GM12878 (cell line): ENCODE results near the genes KLHL24, EIF2B5 and MAGEF1.

- RAMPAGE, long total RNA: no peak
- RRBS, 2 experiments: no CpG with 5 or more reads among the region's 11 CpGs
CAGE:
- cytosol, long polyA minus RNA: no peak
- cytosol, long polyA plus RNA: start-site peak on the minus strand at chr3:183533741-183533951, 10 and 5 reads in 2 replicates
- long polyA plus RNA: start-site peak on the minus strand at chr3:183533589-183533903, 5 and 16 reads in 2 replicates
- nucleolus, long total RNA: no peak
- nucleus, long polyA plus RNA: no peak
- nucleus, long total RNA: no peak
These were observed 21.9 kb downstream of the KLHL6 start for GRCh38 chr3:183533433-183534265.

GRCh38 chr3:183553670-183554287 lies 1.7 kb downstream of the KLHL6 start:
- RAMPAGE, long total RNA: no peak
- RRBS, 2 experiments: no CpG with 5 or more reads among the region's 5 CpGs
CAGE:
- cytosol, long polyA minus RNA: no peak
- cytosol, long polyA plus RNA: no peak
- long polyA plus RNA: no peak
- nucleolus, long total RNA: start-site peak on the minus strand at chr3:183554012-183554066, 163 reads; start-site peak on the minus strand at chr3:183554163-183554177, 27 reads
- nucleus, long polyA plus RNA: no peak
- nucleus, long total RNA: no peak

DNA sequence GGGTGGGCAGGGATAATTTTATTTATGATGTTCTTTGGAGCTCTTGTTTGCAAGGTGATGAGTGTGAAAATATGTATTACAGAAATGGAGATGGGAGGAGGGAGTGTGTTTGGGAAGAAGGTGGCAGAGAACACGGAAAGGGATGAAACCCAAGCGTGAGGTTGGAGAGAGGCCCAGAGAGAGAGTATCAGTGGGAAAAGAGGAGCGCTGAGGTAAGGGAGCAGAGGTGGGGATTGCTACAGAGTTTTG lies 5.6 kb upstream of the KLHL24 start:
- RAMPAGE, long total RNA: no peak
- RRBS, 2 experiments: no CpG with 5 or more reads among the region's 3 CpGs
CAGE:
- cytosol, long polyA minus RNA: no peak
- cytosol, long polyA plus RNA: no peak
- long polyA plus RNA: no peak
- nucleolus, long total RNA: no peak
- nucleus, long polyA plus RNA: no peak
- nucleus, long total RNA: no peak

DNA sequence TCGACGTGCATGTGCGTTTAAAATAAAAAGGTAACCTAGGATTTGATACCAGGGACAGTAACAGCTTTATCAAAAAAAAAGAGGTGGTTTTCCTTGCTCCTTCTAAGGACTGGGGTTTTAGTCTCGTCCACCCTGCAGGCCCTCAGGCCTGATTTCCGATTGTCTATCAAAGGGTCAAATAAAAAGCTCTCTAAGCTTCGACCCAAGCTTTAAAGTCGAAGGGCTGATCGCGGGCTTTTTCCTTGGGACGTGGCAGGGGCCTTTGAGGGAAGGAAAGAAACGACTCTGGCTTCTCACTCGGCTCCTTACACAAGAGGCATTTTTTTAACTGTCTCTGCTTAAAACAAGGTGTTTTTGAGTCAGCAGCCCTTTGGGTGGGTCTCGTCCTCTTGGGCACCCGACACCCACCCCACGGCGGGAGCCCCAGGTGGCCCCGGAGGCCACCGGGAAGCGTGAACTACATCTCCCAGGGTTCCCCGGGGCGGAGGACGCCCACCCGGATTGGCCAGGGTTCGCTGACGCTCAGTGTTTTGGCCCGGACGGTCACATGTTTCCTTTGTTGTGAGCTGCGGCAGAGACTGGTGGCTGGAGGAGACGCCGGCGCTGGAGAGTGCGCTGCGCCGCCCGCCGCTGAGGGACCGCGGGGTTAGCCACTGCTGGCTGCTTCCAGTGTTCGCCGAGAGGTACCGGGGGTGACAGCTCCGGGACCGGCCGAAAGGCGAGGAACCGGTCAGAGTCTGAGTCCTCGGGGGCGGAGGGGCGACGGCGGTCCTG lies at the start of gene KLHL24:
Gene KLHL24 (plus strand): TSS at position 559 of the 774 bp plus-strand sequence.
- RAMPAGE, long total RNA: start-site peak on the plus strand centred at position 588 of the sequence, 62 bp wide, 58 and 175 reads in 2 replicates
- RRBS, 2 experiments: under 1 to 1% methylated on average over 20 to 23 of the region's 51 CpGs
CAGE:
- cytosol, long polyA minus RNA: start-site peak on the plus strand centred at position 590 of the sequence, 21 bp wide, 289 reads
- cytosol, long polyA plus RNA: start-site peak on the plus strand centred at position 583 of the sequence, 24 bp wide, 442 and 310 reads in 2 replicates
- long polyA plus RNA: start-site peak on the plus strand centred at position 574 of the sequence, 42 bp wide, 285 and 278 reads in 2 replicates
- nucleolus, long total RNA: no peak
- nucleus, long polyA plus RNA: start-site peak on the plus strand centred at position 583 of the sequence, 23 bp wide, 61 and 214 reads in 2 replicates
- nucleus, long total RNA: no peak

GRCh38 chr3:183636708-183637244 lies 1.4 kb downstream of the KLHL24 start:
- RAMPAGE, long total RNA: no peak
- RRBS, 2 experiments: 0% methylated on average over 3 of the region's 39 CpGs; no CpG with 5 or more reads in 1 of the 2 experiments
CAGE:
- cytosol, long polyA minus RNA: no peak
- cytosol, long polyA plus RNA: no peak
- long polyA plus RNA: no peak
- nucleolus, long total RNA: no peak
- nucleus, long polyA plus RNA: no peak
- nucleus, long total RNA: no peak

GRCh38 chr3:183648376-183648980 lies 13.1 kb downstream of the KLHL24 start:
- RAMPAGE, long total RNA: no peak
- RRBS, 2 experiments: no CpG with 5 or more reads among the region's 7 CpGs
CAGE:
- cytosol, long polyA minus RNA: no peak
- cytosol, long polyA plus RNA: no peak
- long polyA plus RNA: no peak
- nucleolus, long total RNA: no peak
- nucleus, long polyA plus RNA: no peak
- nucleus, long total RNA: no peak

DNA sequence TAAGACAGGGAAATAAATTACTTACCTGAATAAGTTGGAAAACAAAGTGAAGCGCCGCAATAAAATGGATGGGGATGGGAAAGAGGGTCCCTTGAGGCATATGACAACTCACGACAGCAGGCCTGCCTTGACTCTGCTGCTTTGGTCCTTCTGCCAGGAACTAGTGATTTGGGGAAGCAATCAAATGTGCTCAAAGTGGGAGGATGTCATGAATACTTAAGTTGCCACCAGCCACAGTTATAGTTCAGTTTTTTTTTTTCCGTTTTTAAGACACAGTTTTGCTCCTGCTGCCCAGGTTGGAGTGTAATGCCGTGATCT lies 4.6 kb downstream of the PARL start:
- RAMPAGE, long total RNA: no peak
- RRBS, 2 experiments: no CpG with 5 or more reads among the region's 5 CpGs
CAGE:
- cytosol, long polyA minus RNA: no peak
- cytosol, long polyA plus RNA: no peak
- long polyA plus RNA: no peak
- nucleolus, long total RNA: no peak
- nucleus, long polyA plus RNA: no peak
- nucleus, long total RNA: no peak

DNA sequence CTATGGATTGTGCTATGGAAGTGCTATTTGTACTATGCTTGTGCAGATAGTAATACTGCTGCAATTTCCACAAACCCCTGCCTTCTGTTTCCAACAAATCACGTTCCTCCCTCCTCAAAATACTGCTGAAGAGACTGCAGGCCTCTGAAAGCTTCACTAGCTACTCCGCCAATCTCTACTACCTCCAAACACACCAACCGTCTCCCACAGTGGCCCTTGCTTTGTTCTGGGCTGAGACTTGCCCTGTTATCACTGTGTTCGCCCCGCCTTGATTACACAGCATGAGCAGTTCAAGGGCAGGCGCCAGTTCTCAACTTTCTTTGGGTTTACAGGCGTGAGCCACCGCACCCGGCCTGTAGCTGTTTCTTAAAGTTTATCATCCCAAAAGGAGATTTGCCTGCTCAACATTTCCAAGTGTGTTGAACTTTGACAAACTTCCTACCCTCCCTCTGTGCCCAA lies 28.5 kb upstream of the PARL start:
- RAMPAGE, long total RNA: no peak
- RRBS, 2 experiments: no CpG with 5 or more reads among the region's 9 CpGs
CAGE:
- cytosol, long polyA minus RNA: no peak
- cytosol, long polyA plus RNA: no peak
- long polyA plus RNA: no peak
- nucleolus, long total RNA: no peak
- nucleus, long polyA plus RNA: no peak
- nucleus, long total RNA: no peak

- RAMPAGE, long total RNA: no peak
- RRBS, 2 experiments: no CpG with 5 or more reads among the region's 56 CpGs
CAGE:
- cytosol, long polyA minus RNA: no peak
- cytosol, long polyA plus RNA: no peak
- long polyA plus RNA: no peak
- nucleolus, long total RNA: no peak
- nucleus, long polyA plus RNA: no peak
- nucleus, long total RNA: no peak
These were observed 867 bp upstream of the EIF2B5 start for GRCh38 chr3:184133867-184135114.

DNA sequence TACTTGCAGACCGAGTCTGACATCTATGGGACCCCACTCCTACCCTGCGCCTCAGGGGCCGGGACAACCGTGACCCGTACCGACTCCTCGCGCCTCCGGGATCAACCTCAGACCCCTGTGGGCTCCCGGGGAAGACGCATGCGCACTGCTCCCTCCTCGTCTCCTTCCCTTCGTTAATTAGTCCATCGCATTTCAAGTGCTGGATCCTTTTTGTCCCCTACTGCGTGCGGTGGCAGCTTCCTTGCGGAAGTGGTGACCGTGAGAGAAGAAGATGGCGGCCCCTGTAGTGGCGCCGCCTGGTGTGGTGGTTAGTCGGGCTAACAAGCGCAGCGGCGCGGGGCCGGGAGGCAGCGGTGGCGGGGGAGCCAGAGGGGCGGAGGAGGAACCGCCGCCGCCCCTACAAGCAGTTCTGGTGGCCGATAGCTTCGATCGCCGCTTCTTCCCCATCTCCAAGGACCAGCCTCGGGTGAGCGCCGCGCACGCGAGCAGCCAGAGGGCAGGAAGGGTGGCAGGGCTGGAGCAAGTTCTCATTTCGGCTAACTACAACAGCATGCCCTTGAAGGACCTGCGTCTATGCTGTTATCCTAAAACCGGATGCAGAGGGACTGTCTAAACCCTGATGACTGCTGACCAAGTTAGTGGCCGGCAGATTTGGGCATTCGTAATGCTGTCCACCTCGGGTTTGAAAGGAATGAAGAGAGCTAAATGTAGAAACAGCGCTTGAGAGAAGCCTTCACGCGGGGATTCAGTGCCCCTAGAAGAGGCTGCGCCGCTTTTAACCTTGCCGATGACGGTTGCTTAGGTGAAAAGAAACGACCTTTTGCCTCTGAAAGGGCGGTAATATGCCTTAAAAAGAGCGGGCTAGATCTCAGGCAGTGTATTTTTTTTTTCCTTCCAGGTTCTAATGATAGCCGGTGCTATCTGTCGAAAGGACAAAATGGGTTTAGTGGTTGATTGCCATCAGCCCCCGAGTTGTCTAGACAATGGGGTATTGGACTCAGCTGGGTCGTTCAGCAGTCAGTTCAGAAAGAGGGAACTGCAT lies at the start of gene EIF2B5:
Gene EIF2B5 (plus strand): TSS at position 244 of the 1,042 bp plus-strand sequence.
- RAMPAGE, long total RNA: start-site peak on the minus strand centred at position 122 of the sequence, 51 bp wide, 35 and 43 reads in 2 replicates; start-site peak on the plus strand centred at position 255 of the sequence, 33 bp wide, 957 and 1,022 reads in 2 replicates
- RRBS, 2 experiments: 0% methylated on average over 6 of the region's 64 CpGs
CAGE:
- cytosol, long polyA minus RNA: no peak
- cytosol, long polyA plus RNA: start-site peak on the plus strand centred at position 261 of the sequence, 9 bp wide, 195 and 156 reads in 2 replicates
- long polyA plus RNA: start-site peak on the plus strand centred at position 256 of the sequence, 32 bp wide, 438 and 217 reads in 2 replicates
- nucleolus, long total RNA: start-site peak on the plus strand centred at position 255 of the sequence, 22 bp wide, 147 reads
- nucleus, long polyA plus RNA: start-site peak on the plus strand centred at position 266 of the sequence, 17 bp wide, 204 and 358 reads in 2 replicates
- nucleus, long total RNA: no peak

GRCh38 chr3:184186262-184187099 lies 482 bp downstream of the ABCF3 start:
- RAMPAGE, long total RNA: no peak
- RRBS, 2 experiments: 0% methylated on average over 13 of the region's 38 CpGs; no CpG with 5 or more reads in 1 of the 2 experiments
CAGE:
- cytosol, long polyA minus RNA: no peak
- cytosol, long polyA plus RNA: no peak
- long polyA plus RNA: no peak
- nucleolus, long total RNA: no peak
- nucleus, long polyA plus RNA: no peak
- nucleus, long total RNA: no peak

- RAMPAGE, long total RNA: no peak
- RRBS, 2 experiments: no CpG with 5 or more reads among the region's 10 CpGs
CAGE:
- cytosol, long polyA minus RNA: no peak
- cytosol, long polyA plus RNA: no peak
- long polyA plus RNA: no peak
- nucleolus, long total RNA: no peak
- nucleus, long polyA plus RNA: no peak
- nucleus, long total RNA: no peak
These were observed 1.4 kb downstream of the ABCF3 start for GRCh38 chr3:184187231-184187935.

DNA sequence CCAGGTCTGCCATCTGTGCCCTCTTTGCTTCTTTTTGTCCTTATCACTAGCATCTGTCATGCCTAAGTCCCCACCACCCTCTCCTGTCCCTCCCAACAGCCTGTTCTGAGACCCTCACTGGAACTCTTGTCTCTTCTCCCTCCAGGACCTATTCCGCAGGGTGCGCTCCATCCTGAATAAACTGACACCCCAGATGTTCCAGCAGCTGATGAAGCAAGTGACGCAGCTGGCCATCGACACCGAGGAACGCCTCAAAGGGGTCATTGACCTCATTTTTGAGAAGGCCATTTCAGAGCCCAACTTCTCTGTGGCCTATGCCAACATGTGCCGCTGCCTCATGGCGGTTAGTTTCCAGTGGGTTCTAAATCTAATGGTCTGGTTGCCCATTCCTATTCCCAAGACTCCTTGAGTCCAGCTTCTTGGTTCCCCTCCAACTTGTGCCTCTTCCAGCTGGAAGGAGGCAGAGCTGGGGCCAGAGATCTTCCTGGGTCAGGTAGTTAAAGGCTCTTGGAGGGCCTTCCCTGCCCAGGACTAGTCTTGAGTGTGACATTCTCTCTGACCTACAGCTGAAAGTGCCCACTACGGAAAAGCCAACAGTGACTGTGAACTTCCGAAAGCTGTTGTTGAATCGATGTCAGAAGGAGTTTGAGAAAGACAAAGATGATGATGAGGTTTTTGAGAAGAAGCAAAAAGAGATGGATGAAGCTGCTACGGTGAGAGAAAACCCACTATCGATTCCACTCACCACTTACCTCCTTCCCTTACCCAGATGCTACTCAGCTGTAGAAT lies 9.4 kb downstream of the EIF4G1 start:
- RAMPAGE, long total RNA: no peak
- RRBS, 2 experiments: no CpG with 5 or more reads among the region's 13 CpGs
CAGE:
- cytosol, long polyA minus RNA: no peak
- cytosol, long polyA plus RNA: no peak
- long polyA plus RNA: no peak
- nucleolus, long total RNA: no peak
- nucleus, long polyA plus RNA: no peak
- nucleus, long total RNA: no peak

GRCh38 chr3:184490961-184491423 lies 70.6 kb upstream of the EPHB3 start:
- RAMPAGE, long total RNA: no peak
- RRBS, 2 experiments: no CpG with 5 or more reads among the region's 15 CpGs
CAGE:
- cytosol, long polyA minus RNA: no peak
- cytosol, long polyA plus RNA: no peak
- long polyA plus RNA: no peak
- nucleolus, long total RNA: no peak
- nucleus, long polyA plus RNA: no peak
- nucleus, long total RNA: no peak

- RAMPAGE, long total RNA: no peak
- RRBS, 2 experiments: 38% methylated on average over 2 of the region's 11 CpGs; no CpG with 5 or more reads in 1 of the 2 experiments
CAGE:
- cytosol, long polyA minus RNA: no peak
- cytosol, long polyA plus RNA: no peak
- long polyA plus RNA: no peak
- nucleolus, long total RNA: no peak
- nucleus, long polyA plus RNA: no peak
- nucleus, long total RNA: no peak
These were observed 47.4 kb upstream of the EPHB3 start for GRCh38 chr3:184514222-184514648.

DNA sequence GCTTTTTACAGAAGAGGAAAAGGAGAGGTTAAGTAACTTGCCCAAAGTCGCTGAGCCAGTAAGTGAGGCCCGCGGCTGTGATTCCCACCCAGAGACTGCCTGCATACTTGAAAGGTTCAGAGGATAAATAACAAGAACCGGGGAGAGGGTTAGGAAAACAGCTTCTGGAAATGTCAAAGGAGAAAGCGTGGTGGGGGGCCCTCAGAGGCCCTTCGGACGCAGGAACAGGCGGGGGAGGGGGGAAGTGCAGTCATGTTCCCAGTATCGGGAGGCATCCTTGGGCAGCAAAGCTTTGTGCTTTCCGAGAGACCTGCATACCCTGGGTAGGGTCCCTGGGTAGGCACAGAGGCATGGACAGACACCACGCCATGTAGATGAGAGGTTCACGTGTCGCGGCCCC lies 21.4 kb downstream of the EPHB3 start:
- RAMPAGE, long total RNA: no peak
- RRBS, 2 experiments: no CpG with 5 or more reads among the region's 14 CpGs
CAGE:
- cytosol, long polyA minus RNA: no peak
- cytosol, long polyA plus RNA: no peak
- long polyA plus RNA: no peak
- nucleolus, long total RNA: no peak
- nucleus, long polyA plus RNA: no peak
- nucleus, long total RNA: no peak

DNA sequence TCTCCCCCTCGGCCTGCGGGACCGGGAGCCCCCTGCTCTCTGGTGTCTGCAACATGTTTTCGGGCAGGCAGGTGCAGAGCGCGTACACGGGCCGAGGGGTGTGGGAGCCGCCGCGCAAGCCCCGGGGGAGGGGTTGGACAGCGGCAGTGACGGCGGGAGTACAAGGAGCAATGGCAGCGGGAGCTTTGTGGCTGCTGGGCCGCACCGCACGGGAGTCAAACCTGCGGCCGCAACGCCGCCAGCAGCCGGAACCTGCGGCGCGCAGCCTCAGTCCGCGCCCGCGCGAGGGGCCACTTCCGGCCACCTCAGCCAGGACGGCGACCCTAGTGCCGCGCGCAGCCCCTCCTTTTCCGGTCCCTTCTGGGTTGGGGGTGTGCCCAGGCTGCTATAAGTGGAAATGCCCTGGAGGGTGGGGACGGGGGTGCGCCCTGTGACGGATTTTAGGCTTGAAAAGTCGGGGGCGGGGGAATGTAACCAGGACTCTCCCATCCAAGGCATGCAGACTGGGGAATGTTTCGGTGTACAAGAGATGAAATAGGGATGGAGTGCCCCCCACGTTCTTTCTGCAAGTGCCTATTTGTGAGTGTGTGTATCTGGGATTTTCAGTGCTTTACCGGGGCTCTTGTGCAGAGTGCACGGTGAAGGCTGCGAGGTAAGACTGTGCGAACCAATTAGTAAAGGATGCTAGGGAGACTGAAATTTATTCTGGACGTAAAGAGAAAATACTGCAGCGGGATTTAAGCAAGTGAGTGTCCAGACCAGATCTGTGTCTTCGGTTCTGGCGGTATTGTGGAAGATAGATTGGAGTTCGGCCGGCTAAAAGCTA lies at the start of gene MAGEF1:
Gene MAGEF1 (minus strand): TSS at position 298 of the 826 bp plus-strand sequence.
- RAMPAGE, long total RNA: no peak
- RRBS, 2 experiments: 1 to 4% methylated on average over 19 to 25 of the region's 56 CpGs
CAGE:
- cytosol, long polyA minus RNA: start-site peak on the minus strand centred at position 275 of the sequence, 14 bp wide, 20 reads
- cytosol, long polyA plus RNA: start-site peak on the minus strand centred at position 261 of the sequence, 78 bp wide, 432 and 483 reads in 2 replicates
- long polyA plus RNA: start-site peak on the minus strand centred at position 237 of the sequence, 40 bp wide, 15 and 23 reads in 2 replicates
- nucleolus, long total RNA: no peak
- nucleus, long polyA plus RNA: start-site peak on the minus strand centred at position 263 of the sequence, 80 bp wide, 71 and 452 reads in 2 replicates
- nucleus, long total RNA: no peak

GRCh38 chr3:184716722-184717724 lies 5.2 kb upstream of the MAGEF1 start:
- RAMPAGE, long total RNA: no peak
- RRBS, 2 experiments: no CpG with 5 or more reads among the region's 22 CpGs
CAGE:
- cytosol, long polyA minus RNA: no peak
- cytosol, long polyA plus RNA: no peak
- long polyA plus RNA: no peak
- nucleolus, long total RNA: no peak
- nucleus, long polyA plus RNA: no peak
- nucleus, long total RNA: no peak

GRCh38 chr3:184738131-184738618 lies 26.3 kb upstream of the MAGEF1 start:
- RAMPAGE, long total RNA: no peak
- RRBS, 2 experiments: 0 to 40% methylated on average over 1 of the region's 11 CpGs
CAGE:
- cytosol, long polyA minus RNA: no peak
- cytosol, long polyA plus RNA: no peak
- long polyA plus RNA: no peak
- nucleolus, long total RNA: no peak
- nucleus, long polyA plus RNA: no peak
- nucleus, long total RNA: no peak

GRCh38 chr3:184800268-184800859 lies 11.6 kb upstream of the VPS8 start:
- RAMPAGE, long total RNA: no peak
- RRBS, 2 experiments: no CpG with 5 or more reads among the region's 7 CpGs
CAGE:
- cytosol, long polyA minus RNA: no peak
- cytosol, long polyA plus RNA: no peak
- long polyA plus RNA: no peak
- nucleolus, long total RNA: no peak
- nucleus, long polyA plus RNA: no peak
- nucleus, long total RNA: no peak